Peripheral blood mononuclear cell (primary cell): ENCODE measurements around the gene UVRAG.

DNA sequence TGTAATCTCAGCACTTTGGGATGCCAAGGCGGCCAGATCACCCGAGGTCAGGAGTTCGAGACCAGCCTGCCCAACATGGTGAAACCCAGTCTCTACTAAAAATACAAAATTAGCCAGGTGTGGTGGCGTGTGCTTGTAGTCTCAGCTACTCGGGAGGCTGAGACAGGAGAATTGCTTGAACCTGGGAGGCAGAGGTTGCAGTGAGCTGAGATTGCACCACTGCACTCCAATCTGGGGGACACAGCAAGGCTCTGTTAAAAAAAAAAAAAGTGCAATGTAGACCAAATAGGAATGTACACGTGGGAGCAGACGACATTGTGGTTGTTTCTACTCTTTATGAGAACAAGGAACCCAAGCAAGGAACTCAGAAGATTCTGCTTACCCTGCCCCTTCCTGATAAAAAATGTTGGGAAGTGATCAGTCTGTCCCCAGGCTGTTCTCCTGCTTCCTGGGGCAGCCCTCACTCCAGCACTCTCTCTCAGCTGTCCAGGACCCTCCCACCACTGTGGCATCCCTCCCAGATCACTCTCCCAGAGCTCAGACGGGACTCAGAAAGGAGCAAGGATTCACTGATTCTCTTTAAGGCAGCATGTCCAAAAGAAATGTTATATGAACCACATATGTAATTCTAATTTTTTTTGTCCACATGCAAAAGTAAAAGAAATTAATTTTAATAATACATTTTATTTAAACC, 31.7 kb downstream of the SLCO2B1 start:
- PRO-cap, 8 experiments, result no peak in any of the 8 experiments

GRCh38 chr11:75263287-75263705, 22.7 kb downstream of the TPBGL start:
- PRO-cap, 8 experiments, result no peak in any of the 8 experiments

- PRO-cap, 8 experiments, result no peak in any of the 8 experiments
Observed at GRCh38 chr11:75313827-75314525, 37.5 kb downstream of the ARRB1 start.

DNA sequence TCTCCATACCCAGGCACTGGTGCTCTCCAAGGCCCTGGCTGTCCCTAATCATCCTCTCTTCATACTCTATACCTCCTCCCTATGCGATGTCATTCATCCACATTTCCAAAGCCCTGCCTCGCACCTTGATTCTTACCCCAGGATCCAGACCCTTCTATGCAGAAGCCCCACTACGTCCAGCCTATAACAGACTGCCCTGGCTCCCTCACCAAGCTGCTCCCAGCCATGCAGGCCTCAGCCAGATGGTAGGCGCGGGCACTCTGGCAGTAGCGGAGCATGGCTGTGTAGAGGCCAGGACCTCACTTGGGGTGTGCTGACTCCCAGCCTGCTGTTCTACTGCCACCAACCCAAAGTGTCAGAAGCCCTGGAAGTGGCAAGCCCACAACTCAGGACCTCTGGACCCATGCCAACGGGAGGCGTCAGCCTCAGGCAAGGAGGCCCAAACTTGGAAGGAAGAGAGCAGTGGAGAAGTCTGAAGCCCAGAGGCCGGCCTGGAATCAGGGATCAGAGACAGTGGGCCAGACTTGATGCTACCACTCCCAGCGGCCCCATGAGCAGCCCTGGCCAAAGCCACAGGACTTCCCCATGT, 4.6 kb downstream of the ARRB1 start:
- PRO-cap, 8 experiments, result no peak in any of the 8 experiments

DNA sequence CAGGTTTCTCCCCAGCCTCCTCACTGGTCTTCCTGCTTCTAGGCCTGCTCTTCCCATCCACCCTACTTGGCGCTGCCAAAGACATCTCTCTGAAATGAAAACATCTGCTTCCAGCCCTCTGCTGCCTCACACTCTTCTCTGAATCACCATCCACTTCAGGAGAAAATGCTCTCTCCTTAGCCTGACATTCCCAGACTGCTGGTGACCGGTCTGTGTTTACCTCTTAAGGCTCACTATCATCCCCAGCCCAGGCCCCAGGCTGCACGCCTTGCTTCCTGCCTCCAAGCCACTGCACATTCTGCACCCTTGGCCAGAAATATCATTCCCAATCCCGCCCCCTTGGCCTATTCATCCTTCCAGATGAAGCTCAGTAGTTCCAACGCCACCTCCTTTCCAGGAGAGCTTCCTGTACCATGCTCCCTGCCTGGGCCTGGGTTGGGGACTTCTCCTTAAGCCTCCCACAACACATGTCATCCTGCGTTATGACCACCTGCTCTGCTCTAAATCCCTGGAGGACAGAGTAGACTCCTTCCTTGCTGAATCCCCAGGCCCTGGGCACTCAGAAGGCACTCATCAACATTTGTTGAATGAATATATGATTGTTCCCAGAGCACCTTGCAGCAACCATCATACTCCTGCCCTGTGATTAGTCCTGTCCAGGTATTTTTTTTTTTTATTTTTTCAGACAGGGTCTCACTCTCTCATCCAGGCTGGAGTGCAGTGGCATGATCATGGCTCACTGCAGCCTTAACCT, 3.4 kb downstream of the ARRB1 start:
- PRO-cap, 8 experiments, result no peak in any of the 8 experiments

DNA sequence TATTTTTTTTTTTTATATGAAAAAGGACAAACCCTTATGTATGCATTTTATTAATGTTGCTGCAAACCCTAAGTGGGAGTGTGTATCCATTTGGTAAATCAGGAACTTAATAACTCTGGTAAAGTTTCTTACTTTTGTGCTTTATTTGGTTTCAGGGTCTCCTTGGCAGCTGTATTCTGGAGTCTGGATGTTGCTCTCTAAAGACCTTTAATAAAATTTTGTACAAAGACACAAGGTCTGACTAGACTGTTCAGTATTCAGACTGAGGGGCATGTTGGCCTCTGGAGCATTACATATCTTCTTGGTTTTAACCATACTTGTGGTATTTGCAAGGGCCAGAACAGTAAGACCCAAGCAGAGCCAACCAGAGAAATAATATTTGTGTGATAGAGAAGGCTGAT, 6.1 kb downstream of the RPS3 start:
- PRO-cap, 8 experiments, result no peak in any of the 8 experiments

GRCh38 chr11:75503707-75504065, 22.1 kb downstream of the GDPD5 start:
- PRO-cap, 8 experiments, result no peak in any of the 8 experiments

DNA sequence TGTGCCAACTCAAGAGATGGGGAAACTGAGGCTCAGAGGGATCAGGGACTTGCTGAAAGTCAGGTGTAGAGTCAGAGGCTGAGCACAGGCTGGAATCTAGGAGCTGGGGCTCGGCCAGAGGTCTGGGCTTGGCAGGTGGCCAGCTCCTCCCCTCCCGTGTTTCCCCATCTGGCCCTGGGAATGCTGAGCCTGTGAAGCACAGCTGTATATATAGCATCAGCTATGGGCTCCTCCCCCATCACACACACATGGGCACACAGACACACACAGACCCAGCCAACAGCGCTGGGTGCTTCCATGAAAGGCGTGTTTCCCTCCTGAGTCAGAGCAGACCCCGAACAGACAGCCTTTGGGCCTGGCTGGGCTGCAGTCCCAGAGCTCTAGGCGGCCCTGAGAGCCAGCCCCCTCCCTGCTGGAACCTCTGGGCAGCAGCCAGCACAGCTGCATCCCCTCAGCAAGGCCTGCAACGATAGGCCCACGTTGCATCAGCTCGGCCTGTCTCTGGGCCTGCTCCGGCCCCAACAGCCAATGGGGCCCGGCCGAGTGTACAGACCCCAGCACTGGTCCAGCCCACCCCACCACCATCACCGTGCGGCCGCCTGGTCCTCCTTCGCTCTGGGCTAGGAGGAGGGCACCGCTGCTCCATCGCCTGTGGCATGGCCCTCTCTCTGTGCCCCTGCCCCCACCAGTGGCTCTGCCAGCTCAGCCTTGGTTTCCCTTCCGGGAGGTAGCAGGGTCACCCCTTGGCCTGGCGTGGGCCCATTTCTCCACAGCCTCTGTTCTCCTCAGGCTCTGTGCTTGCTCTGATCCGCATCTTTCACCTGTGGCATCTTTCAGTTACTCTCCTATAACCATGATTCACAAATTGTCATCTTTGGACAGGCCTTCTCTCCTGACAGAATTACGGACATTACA, 7.6 kb upstream of the SERPINH1 start:
- PRO-cap, 8 experiments, result no peak in any of the 8 experiments

DNA sequence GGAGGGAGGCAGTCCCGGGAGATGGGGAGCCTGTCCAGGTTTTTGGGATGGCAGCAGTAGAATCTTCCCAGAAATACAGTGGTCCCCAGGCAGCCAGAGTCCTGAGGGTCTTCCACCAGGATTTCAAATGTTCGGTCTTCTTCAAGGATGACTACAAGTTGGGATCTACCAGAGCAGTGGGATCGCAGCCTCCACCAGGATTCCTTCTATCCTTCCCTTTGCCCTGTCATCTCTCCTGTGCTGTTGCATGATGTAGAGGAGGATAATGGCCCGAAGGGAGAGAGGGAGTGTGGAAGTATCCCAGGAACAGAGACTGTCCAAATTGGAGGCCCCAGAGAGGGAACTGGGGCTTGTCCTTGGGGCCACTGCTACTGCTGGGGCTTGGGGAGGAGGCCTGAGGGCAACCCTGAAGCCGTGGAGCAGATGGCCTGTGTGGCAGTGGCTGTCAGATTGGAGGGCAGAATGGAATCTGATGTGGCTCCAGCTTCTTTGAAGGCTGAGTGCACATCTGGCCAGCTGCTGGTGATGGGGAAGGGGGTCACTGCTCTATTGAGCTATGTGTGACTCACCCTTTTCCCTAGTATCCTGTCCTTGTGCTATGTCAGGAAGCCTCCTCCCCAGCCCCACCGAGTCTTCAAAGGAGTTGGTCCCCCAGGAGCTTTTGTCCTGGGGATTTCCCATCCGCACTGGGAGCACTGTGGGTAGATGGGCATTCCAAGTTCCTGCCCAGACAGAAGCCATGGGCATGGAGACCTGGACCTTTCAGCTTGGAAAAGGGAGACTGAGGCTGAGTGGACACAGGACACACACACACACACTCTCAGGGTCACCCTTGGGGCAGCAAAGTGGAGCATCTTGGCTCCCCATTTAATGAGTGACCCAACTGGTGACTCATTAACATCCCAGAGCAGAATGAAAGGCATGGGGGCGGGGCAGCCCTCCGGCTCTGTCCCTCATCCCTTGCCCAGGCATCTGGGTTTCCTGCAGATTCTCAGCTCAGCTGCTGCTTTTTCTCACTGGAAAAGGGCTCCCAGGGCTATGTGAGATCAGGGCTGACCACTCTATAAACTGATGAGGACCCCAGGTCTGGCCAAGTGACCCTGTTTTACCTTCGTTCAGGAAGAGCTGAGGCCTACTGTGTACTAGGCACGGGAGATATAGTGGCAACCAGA, 3.1 kb downstream of the SERPINH1 start:
- PRO-cap, 8 experiments, result no peak in any of the 8 experiments

DNA sequence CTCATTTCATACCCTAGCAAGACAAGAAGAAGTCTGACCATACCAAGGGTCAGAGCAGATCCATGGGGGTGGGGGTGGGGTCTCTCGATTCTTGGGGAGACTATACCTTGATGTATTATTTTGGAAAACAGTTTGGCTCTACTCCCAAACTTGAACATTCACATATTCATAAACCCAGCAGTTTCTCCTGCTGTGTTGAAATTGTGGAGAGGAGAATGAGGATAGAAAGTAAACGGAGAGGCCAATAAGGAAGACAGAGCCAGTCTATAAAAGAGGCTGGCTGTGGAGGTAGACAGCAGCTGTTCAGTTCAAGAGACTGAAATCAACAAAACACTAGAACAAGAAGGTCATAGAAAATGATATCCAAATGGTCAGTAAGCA, 2.0 kb upstream of the MOGAT2 start:
- PRO-cap, 8 experiments, result no peak in any of the 8 experiments

- PRO-cap, 8 experiments, result no peak in any of the 8 experiments
Observed at GRCh38 chr11:75745643-75746294, 22.8 kb upstream of the DGAT2 start.

GRCh38 chr11:75748939-75749217, 19.7 kb upstream of the DGAT2 start:
- PRO-cap, 8 experiments, result no peak in any of the 8 experiments

GRCh38 chr11:75814426-75815314, at the start of gene UVRAG:
Gene UVRAG, plus strand, starts transcription at chr11:75815210.
- PRO-cap, 8 experiments, result peak in 8 of 8 experiments; most common plus-strand start chr11:75815242 (in 7); most common minus-strand start chr11:75814758 (in 7)

DNA sequence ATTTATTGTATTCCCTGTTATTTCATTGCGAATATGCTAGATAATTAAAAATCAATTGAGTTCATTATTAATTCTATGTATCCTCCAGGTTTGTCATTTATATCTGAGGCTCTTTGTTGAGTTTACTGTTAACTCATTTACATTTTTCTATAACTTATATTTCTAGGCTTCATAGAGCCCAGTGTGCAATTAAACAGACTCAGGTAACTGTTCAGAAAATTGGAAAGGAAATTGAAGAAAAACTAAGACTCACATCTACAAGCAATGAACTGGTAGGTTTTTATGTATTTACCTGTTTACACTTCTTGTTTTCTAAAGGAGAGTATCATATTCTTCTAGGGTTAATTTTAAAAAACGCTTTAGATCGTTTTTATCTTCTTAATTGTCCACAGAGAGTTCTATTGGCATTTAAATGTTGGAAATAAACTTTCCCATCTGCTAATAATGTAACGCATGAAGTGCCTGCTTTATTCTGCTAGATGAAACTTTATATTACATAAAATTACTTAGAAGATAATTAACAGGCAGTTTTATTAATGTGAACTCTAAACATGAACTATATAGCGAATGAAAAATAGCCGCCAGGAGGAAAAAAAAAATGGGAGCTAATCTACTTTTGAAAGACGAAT, 146.4 kb downstream of the UVRAG start:
- PRO-cap, 8 experiments, result no peak in any of the 8 experiments

- PRO-cap, 8 experiments, result no peak in any of the 8 experiments
Observed at GRCh38 chr11:76005689-76005932, 190.6 kb downstream of the UVRAG start.

DNA sequence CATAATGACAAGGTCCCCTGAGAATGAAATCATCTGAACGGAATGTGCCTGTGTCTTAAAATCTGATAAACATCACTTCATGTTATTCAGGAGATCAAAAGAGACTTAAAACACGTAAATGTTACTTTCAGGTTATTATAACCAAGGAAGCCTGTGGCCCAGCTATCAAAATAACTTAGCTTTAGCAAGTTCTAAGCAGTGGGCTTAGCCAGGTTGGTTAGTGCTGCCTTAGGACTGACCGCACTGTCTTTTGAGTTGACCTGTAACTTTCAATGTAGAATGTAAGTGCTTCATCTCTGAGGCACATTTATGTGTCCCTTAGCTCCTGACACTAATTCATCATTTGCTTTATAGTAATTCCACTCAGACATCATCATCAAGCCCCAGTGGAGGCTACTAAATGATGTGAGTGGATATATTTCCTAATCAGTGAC, 122.5 kb downstream of the WNT11 start:
- PRO-cap, 8 experiments, result no peak in any of the 8 experiments

DNA sequence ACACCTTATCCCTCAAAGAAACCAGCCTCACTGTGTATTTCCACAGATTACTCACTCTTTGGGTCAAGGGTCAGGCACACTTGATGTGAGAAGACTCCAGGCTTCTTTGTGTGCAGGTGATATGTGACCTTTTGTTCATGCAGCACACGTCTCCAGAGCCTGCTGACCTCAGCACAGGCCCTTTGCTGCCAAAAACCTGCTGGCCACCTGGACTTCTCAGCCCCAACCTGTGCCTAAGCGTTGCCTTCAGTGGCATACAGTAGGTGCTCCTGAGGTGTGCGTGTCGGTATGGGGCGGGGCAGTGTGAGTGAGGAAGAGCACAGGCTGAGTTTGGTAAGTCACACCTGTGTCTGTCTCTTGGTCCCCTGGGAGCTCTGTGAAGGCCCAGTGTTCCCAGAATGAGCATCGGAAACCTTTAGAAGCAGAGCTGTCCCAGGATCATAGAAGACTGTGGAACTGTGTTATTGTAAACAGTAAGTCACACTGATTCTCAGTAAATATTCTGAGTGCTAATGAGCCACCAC, 58.0 kb downstream of the WNT11 start:
- PRO-cap, 8 experiments, result no peak in any of the 8 experiments

GRCh38 chr11:76149232-76149669, 57.1 kb downstream of the WNT11 start:
- PRO-cap, 8 experiments, result no peak in any of the 8 experiments

- PRO-cap, 8 experiments, result no peak in any of the 8 experiments
Observed at GRCh38 chr11:76668353-76668969, 2.1 kb downstream of the LRRC32 start.

- PRO-cap, 8 experiments, result no peak in any of the 8 experiments
Observed at GRCh38 chr11:76751915-76753228, 30.8 kb upstream of the TSKU start.